Fibroblast of villous mesenchyme (primary cell): ENCODE results near the gene TNIP2.

DNA sequence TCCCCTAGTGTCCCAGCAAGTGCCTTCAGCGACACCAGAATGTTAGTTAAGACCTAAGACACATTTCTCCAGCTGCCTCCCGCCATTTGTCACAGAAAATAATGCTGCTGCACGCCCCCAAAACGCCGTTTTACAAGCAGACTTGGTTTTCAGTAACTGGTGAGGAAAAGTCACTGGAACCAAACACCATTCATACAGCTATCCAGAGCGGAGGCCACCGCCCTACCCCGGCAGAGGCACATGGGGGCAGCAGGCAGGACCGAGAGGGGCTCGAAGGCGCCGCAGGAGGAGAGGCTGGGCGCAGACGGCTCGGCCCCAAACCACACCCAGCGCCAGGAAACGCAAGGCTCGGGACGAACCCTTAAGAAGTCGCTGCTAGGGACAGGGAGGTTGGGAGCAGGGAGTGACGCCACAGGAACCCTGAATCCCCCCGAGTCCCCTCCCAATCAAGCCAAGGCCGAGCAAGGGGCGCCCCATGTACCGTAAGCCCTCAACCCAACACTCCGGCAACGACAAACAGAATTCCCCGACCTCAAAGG lies 2.0 kb downstream of the ZFYVE28 start:
- CAGE, long polyA plus RNA = no peak

GRCh38 chr4:2535237-2535933 lies 1.1 kb upstream of the FAM193A start:
- CAGE, long polyA plus RNA = no peak

- CAGE, long polyA plus RNA = no peak
These were observed 754 bp downstream of the FAM193A start for GRCh38 chr4:2536804-2537997.

DNA sequence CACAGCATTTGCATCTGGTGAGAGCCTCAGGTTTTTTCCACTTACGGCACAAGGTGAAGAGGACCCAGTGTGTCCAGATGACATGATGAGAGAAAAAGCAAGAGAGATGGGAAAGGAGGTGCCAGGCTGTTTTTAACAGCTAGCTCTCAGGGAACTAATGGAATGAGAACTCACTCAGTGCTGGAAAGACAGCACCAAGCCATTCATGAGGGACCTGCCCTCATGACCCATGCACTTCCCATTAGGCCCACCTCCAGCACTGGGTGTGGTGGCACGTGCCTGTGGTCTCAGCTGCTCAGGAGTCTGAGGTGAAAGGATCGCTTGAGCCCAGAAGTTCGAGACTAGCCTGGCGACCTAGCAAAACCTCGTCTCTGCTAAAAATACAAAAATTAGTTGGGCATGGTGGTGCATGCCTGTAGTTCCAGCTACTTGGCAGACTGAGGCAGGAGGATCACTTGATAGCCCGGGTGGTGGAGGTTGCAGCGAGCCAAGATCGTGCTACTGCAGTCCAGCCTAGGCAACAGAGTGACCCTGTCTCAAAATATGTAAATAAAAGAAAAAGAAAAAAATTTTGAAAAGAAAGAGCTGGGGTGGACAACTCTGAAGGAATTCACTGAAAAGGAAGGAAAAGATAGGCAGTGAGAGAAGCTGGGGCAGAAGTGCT lies 50.8 kb downstream of the FAM193A start:
- CAGE, long polyA plus RNA = no peak

GRCh38 chr4:2755720-2756697 lies at the start of gene TNIP2:
TSS of gene TNIP2 (minus strand) at chr4:2756336.
- CAGE, long polyA plus RNA = no peak

DNA sequence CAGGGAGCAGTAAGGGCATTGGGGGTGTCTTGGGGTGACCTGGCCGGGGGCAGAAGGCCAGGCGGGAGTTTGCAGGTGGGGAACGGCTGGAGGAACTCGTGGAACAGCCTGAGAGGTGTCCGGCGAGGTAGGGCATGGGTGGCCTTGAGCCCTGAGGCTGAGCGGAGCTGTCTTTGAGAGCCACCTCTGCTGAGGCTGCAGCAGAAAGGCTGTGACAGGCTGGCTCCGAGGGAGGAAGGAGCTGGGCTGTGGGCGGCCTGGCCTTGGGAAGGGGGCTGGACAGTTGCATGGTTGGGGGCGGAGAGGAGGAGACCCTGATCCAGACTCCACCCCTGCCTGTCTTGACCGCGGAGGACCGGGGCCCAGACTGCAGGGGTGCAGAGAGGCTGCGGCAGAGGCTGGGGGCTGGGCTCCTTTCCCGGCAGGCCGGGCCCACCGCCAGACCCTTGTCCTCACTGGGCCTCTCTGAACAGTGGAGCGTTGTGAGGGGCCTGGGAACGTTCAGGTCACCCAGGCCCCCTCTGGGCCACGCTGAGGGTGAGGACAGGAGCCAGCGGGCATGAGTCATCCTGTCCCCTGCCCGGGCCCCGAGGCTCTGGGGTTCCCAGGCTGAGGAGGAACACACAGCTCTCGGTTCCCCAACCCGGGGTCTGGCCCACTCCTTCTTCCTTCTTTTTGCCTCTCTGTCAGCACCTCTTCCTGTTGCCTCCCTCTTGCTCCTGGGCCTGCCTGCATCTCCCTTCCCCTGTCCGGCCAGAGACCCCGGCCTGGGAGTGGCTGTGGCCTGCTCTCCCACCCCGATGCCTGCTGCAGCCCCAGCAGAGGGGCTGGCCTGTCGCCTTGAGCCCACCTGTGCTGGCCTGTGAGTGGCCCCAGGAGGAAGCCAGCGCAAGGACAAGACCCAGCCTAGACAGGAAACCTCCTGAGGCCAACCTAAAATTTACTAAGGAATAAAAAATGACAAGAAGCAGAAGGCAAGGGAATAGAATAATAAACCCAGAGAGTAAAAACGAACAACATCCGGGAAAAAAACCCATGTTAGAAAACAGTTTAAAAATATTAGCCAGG lies 8.2 kb downstream of the SH3BP2 start:
- CAGE, long polyA plus RNA = no peak

- CAGE, long polyA plus RNA = no peak
These were observed 18.9 kb downstream of the SH3BP2 start for GRCh38 chr4:2811468-2812542.

DNA sequence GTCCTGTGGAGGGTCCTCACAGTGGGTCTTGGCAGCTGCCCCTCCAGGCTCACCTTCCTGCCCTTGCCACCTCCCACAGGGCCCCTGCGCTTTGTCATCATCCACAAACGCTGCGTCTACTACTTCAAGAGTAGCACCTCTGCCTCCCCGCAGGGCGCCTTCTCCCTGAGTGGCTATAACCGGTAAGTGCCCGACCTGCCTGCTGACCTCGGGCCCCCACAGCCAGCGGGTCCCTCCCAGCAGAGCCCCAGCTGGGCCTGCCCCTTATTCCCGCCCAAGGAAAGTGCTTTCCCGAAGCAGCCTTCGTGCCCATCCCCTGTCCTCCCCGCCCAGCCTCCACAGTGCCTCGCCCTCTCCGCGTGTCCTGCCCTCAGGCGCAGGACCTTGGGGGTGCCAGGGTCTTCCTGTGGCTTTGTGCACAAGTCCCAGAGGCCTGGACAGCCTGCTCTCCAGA lies 20.8 kb upstream of the ADD1 start:
- CAGE, long polyA plus RNA = no peak

DNA sequence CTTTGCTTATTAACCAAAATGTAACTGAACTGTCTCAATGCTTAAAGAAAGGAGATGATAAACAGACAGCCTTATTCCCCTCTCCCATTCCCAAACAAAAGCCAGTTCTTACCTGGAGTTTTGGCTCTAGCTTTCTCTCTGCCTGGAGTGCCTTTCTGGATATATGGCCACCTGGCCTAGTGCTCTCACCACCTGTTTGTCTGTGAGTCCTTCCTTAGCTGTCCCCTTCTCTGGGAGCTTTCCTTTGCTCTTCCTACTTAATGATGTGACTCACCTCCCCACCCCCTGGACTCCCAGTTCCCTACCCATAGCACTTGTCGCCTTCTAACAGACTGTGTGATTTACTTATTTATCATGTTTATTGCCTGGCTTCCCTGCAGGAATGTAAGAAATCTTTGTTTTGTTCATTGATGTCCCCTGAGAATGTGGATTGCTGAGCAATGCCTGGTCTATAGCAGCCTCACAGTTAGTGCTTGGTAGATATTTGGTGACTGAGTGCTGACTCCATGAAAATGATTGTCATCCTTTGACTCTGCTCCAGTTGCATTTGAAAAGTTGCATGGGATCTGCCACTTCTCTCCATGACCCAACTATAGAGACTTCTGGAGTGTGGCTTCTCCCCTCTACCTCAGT lies 18.9 kb downstream of the ADD1 start:
- CAGE, long polyA plus RNA = no peak

DNA sequence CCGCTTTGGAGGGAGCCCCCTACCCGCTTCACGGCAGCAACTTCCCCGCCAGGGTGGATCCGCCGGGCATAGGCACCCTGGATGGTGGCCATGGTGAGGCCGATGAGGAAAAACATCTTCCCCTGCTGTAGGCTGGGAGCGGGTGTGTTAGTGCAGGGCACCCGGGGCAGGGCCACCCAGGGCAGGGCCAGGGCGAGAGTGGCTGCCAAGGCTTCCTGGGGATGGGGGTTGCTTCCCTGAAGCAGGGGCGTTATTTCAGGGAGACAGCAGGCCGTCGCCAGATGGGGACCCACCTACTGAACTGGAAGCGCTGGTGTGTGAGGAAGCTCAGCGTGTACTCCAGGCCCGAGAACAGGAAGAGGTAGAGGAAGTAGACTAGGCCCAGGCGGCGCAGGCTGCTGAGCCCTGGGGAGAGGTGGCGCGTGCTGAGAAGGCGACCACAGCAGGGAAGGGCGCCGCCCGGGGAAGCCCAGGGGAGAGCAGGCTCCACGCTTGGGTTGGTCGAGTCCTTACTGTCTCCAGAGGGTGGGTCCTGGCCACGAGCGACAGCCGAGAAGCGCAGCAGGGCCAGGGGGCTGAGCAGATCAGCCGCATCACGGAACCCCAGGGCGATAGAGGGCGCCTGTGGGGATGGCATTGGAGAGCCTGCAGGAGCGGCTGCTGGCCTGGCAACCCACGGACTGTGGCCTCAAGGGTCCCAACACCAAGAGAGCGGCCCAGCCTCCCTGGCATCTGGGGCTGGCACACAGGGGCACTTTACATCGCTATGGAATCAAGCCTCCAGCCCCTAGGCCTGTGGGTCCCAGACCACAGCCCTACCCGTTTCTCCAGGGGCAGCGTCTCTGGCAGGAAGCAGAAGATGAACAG lies 2.9 kb downstream of the MFSD10 start:
- CAGE, long polyA plus RNA = no peak

DNA sequence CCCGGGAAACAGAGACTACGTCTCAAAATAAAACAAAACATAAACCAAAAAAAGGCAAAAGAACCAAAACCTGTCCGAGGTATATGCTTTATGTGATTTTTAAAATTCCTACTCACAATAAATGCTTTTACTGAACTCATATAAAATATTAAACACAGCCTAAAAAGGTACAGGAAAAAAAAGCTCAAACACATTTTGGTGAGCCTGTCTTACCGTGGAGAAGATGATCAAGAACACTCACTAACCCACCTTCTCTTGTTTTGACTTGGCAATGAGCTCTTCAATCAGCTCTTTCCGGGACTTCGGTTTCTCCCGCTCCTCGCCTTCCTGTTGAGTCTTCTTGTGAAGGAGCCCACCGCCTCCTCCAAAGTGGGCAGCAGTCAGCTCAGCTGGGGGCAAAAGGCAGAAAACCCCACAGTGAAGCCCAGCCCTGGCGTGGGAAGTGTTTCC lies 9.0 kb downstream of the NOP14 start:
- CAGE, long polyA plus RNA = no peak

- CAGE, long polyA plus RNA = no peak
These were observed 24.7 kb downstream of the HTT start for GRCh38 chr4:3099186-3099649.

DNA sequence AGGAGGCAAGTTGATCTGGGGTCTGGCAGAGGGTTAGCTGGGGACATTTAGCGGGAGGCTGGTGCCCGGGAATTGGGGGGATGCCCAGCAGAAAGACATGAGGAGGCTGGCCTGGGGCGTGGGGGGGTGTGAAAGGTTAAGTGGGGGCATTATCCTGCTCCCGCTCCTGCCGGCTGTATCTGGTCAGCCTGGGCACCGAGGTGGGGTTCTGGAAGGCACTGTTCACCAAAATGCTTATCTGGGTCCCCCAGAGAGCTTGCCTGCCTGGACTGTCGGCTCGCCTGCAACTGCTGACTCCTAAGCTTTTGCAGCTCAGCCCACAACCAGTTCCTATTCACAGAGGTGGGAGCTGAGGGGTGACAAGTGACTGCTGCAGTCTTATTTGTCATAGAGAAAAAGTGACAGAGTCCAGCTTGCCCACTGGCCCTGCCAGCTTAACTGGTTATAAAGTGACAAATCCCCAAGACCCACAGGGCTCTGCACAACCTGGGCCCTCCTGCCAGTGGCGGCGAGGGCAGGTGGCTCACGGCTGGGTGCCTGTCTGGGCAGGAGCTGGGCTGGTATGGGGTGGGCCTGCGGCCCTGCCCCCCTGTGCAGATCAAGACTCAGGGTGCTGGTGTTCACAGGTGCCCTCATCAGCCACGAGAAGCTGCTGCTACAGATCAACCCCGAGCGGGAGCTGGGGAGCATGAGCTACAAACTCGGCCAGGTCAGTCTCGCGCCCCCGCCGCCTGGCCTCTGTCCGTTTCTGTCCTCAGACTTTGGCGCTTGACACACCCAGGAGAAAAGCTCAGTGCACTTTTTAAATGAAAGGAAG lies 23.7 kb upstream of the MSANTD1 start:
- CAGE, long polyA plus RNA = no peak

DNA sequence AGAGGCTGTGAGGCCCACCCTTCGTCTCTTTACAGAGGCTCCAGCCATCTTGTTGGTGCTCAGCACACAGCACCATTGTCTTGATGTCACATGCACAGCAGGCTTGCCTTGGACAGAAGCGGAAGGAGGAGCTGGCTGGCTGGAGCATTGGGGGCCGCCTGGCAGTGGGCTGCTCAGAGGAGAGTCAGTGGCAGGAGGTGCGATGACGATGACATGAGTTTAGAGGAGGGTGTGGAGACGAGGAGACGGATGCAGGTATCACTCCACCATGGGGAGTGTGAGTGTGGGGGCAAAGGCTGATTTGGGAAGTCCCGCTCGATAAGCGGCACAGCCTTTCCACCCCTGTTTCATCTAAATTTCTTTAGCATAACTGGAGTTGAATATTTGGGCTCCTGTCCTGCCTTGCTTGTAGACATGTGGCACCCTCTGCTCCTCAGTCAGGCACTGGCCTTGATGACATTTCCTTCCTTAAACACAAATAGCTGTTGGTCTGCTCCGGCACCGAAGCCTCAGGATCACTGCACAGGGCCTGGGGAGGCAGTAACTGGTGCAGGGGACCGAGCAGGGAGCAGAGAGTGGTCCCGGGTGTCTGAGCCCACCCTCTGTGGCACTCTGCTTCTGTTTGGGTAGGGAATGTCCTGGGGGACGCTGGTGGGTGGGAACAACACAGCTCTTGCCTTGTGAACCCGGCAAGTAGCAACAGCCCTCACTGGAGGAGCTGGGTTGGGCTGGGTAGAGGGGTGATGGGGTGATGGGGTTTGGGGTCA lies 13.5 kb downstream of the RGS12 start:
- CAGE, long polyA plus RNA = no peak

GRCh38 chr4:3369626-3370559 lies 71.9 kb upstream of the HGFAC start:
- CAGE, long polyA plus RNA = no peak

GRCh38 chr4:3389242-3389948 lies 52.4 kb upstream of the HGFAC start:
- CAGE, long polyA plus RNA = no peak

- CAGE, long polyA plus RNA = no peak
These were observed 33.5 kb downstream of the DOK7 start for GRCh38 chr4:3496509-3497002.

DNA sequence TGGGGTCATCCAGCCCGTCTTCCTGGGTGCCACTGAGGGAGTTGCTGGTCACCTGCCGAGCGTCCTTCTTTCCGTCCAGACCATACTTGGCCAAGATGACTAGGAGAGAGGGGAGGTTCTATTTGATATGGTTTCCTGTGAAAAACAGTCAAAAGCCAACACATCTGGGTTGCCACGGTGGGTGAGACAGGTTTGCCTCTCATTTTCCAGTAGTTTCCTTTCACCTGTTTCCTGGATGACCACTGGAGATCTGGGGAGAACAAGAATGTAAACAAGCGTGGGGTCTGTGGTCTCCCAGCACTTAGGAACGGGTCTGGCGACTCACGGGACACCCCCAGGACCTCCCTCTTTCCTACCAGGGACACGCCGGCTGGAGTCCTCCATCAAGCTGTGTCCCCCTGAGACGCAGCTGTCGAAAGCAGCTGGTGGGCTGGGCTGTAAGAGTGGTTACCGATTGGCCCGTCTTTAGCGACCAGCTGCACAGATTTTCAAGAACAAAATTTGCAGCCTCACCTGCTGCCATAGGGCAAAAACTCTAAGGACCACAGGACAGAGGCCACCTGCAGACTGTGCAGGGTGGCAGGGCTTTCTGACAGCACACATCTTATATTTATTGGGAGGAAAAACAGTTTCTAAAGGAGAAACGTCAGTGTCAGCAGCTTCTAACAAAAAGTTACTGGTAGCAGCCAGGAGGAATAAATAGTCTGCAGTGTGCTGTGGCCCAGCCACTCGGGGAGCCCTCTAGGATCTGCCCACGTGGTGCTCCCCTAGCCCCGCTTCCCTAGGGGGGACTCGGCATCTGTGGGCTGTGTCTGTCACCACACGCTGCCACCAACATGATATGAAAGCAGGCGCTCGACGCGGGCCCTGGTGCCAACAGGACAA lies 11.9 kb downstream of the LRPAP1 start:
- CAGE, long polyA plus RNA = no peak

DNA sequence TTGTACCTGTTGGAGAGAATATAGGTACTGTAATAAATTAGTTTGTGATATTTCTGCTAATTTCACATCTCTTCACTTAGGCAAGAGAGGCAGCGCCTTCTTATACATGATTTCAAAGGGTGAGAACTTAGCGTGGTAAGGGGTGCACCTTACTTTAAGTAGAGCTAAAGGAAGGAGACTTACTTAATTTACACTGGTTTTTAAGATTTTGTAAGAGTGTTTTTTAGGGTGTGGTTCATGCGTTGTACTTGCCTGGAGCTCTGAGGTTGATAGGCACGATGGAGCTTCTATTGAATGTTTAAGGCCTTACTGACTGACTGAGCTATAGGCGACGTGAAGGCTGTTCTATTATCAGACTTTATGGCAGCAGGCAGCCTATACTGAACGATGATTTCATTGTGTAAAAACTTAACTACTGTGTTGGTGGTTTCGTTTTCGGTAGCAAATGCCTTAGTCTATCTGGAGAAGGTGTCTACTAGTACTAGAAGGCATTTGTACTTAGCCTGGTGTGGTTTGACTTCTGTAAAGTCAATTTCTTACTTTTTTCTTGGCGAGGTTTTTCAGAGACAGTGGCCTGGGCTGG lies 194.5 kb downstream of the OTOP1 start:
- CAGE, long polyA plus RNA = no peak

DNA sequence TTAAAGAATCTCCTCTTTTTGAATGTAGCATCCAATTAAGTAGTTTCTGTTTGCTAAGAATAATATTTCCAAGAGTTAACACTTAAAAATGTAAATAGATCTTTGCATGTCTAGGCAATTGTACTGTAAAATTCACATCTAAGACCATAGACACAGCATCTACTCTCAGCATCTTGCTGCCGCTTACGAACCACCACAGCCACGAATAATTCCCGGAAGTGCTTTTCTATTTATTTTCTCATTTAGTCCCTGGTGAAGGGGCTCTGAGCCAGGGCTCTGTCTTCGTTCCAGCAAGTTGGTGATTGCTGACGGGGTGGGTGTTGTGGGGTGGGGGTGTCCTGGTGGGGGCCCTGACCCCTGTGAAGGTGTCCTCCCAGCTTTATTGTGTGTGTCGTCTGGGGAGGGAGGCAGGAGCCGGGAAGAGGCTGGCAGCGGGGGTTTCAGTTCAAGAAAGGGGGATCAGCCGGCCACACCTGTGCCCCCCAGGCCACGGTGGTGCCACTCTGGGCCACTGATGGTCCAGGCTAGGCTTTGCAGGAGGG lies 1.6 kb downstream of the NSG1 start:
- CAGE, long polyA plus RNA = no peak